Parietal lobe (tissue), 2 donors: ENCODE data around the genes FMO2 and ANKRD45.

- RAMPAGE, long total RNA, result no peak
Measured at GRCh38 chr1:171185018-171185605, at the start of gene FMO2. Gene FMO2 (plus strand): TSS chr1:171185300.

DNA sequence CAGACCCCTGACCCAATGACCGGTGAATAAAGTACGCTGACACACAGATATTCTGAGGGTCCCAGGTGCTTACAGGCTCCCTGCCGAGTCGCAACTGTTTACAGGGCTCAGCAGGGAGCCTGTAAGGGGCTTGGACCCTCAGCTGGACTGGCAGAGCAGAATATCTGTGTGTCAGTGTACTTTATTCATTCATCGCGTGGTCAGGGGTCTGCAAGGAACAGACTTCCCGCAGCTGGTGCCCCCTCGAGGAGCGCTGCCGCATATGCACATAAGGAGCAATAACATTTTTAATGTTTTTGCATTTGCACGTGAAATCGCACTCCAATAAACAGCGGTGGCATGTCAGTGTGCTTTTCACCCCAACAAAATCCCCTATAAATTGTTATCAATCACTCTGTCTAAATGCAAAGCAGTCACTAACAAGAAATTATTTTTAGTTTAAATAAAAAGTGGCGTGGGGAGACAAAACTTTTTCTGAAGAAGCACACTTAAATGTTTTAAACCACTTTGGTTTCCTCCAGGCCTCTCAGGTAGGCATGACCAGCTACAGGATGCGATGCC is 3.4 kb downstream of the FMO1 start:
- RAMPAGE, long total RNA, result no peak

- RAMPAGE, long total RNA, result no peak
Measured at GRCh38 chr1:171252388-171252827, 4.1 kb downstream of the FMO1 start.

GRCh38 chr1:171343724-171344292 is 29.8 kb downstream of the FMO4 start:
- RAMPAGE, long total RNA, result no peak

DNA sequence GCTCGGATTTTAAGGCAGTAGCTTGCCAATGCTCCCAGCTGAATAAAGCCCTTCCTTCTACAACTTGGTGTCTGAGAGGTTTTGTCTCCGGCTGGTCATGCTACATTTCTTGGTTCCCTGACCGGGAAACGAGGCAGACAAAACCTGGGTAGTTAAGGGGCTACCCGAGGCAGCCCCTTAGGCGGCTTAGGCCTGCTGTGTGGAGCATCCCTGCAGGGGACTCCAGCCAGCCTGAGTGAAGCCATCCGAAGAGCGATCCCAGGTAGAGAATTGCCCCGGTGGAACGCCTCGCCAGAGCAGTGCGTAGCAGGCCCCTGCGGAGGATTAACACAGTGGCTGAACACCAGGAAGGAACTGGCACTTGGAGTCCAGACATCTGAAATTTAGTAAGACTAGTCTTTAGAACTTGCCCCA is 21.2 kb upstream of the MYOCOS start:
- RAMPAGE, long total RNA, result no peak

DNA sequence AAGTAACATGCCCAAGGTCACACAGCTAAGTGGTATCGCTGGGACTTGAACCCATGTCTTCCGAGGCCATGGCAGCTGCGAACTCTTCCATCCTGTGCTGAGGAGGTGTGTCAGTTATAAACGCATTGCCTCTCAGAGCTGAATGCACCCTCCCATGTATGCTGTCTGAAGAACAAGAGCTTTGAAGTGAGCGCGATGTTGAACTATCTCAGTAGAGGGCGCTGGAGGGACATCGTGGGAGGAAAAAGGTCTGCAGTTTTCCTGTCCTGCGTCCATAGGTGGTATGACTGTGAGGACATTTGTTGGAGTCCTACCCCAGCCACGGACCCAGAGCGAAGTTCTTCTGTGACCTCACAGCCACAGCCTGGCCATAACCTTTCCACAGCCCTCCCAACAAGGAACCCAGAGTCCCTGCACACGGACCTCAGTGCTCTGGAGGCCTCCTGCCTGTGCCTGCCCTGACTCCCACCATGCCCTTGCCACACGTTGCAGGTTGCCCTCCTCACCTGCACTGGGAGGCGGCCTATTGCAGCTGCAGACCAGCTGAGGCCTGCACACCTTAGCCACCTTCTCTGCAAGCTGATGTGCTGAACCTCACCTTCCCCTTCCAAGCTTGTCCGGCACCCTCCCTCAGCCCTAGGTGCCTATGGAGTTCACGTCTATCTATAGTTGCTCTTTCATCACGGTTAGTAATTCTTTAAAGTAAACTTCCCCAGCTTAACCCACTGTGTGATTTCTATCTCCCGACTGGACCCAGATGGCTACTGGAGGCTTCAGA is 7.4 kb downstream of the MYOC start:
- RAMPAGE, long total RNA, result no peak

DNA sequence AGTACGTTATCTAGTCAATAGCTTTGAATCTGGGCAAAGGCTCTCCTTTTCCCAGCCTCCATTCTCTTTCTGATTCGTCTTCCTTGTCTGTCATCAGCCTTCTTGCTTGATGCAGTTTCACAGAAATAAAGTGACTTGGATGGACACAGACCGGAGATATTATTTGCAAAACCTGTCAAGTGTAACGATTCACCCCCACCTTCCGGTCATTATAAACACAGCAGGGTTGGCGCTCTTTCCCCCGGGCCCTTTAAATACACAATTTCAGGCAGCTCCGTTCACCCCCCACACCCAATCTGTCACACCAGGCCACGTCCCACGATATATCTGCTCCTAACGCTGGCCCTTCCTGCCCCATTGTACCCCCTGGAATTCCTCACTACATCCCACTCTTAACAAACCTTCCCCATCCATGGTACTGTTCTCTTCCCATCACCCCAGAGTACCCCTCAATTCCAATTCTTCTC is 609 bp downstream of the VAMP4 start:
- RAMPAGE, long total RNA, result no peak

DNA sequence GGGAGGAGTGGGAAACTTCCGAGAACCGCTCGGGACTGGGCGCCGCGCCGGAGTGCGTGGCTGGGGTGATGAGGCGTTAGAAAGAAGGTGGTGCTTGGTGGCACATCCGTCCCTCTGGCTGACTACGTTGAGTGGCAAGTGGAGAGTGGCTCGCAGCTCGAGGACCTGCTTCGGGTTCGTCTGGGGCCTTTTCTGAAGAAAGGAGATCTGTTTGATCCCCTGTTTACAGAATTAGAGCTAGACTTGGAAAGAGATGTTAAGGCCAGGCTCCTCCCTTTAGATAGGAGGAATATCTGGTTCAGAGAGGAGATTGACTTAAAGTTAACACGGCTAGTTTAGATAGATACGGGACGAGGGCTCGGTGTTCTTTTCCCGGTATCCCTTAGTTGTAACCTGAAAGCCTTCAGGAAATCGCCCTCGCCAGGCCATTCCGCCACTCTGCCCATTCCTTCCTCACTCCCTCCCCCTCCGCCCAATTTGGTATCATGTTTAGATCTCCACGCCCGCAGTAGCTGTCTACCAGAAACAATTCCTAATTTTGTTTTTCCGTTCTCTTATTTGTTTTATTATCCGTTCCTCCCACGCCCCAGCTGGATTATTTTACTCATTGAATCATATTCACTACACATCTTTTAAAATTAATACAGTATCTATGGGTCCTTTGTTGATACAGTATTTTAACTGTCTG is 568 bp upstream of the VAMP4 start:
- RAMPAGE, long total RNA, result no peak

- RAMPAGE, long total RNA, result no peak
Measured at GRCh38 chr1:171898792-171899449, 57.6 kb downstream of the DNM3 start.

GRCh38 chr1:172136890-172137418 is 283.5 kb upstream of the C1orf105 start:
- RAMPAGE, long total RNA, result no peak

- RAMPAGE, long total RNA, result no peak
Measured at GRCh38 chr1:172255080-172255609, 165.3 kb upstream of the C1orf105 start.

GRCh38 chr1:172286656-172287107 is 133.8 kb upstream of the C1orf105 start:
- RAMPAGE, long total RNA, result no peak

- RAMPAGE, long total RNA, result no peak
Measured at GRCh38 chr1:172497280-172497725, 35.6 kb upstream of the SUCO start.

DNA sequence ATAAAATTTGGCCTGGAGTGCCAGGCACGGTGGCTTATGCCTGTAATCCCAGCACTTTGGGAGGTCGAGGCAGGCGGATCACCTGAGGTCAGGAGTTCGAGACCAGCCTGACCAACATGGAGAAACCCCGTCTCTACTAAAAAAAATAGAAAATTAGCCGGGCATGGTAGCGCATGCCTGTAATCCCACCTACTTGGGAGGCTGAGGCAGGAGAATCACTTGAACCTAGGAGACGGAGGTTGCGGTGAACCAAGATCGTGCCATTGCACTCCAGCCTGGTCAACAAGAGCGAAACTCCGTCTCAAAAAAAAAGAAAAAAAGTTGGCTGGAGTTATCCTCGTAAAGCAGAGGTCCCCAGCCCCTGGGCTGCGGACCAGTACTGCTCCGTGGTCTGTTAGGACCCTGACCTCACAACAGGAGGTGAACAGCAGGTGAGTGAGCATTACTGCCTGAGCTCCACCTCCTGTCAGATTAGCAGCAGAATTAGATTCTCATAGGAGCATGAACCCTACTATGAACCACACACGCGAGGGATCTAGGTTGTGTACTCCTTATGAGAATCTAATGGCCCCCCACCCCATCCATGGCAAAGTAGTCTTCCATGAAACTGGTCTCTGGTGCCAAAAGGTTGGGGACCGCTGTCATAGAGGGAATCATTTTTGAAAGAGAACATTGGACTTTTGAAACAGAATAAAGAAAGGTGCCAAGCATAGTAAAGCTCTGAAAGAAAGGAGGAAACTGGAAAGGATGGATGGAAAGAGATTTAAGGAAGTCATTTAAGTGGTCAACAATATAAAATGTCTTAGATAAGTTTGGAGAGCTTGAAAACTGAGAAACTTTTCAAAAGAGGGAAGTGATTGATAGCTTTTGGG is 9.4 kb downstream of the SUCO start:
- RAMPAGE, long total RNA, result no peak

- RAMPAGE, long total RNA, result no peak
Measured at GRCh38 chr1:172699249-172699748, 40.4 kb downstream of the FASLG start.

DNA sequence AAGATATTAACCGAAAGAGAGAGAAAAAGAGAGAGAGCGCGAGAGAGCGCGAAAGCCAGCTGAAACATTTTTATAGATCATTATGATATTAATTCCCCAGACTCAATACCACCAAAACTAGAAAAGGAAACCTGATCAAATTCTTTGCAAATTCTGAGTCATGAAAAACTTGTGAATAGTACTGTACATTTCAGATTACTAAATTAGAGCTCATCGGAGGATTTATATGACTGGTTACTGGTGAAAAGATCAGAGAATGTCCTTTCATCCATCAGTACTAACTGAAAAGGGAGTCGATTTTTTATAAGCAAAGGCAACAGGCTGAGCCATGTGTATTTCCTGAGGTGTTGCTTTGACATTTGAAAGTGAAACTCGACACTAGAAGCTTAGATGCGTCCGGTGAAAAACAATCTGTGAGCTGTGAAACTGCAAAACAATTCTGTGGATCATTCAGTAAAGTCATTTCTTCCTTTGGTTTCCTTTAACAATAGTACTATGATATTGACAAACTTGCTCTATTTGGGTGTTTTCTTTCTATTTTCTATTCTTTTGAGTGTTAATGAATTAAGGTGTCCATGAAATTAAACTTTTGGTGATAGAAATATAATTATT is 155.6 kb downstream of the TNFSF18 start:
- RAMPAGE, long total RNA, result no peak

DNA sequence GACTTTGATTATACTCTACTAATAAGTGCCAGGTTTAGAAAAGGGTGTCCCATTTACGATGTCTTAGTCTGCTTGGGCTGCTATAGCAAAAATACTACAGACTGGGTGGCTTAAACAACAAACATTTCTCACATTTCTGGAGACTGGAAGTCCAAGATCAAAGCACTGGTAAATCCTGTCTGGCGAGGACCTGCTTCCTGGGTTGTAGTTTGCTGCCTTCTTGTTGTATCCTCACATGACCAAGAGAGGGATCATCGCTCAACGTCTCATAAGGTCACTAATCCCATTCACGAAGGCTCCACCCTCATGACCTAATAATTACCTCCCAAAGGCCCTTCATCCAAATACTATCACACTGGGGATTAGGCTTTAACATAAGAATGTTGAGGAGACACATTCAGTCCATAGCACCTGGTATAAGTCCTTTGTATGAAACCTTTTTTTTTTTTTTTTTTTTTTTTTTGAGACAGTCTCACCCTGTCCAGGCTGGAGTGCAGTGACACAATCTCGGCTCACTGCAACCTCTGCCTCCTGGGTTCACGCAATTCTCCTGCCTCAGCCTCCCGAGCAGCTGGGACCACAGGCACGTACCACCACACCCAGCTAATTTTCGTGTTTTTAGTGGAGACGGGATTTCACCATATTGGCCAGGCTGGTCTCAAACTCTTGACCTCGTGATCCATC is 12.2 kb downstream of the PRDX6 start:
- RAMPAGE, long total RNA, result no peak

GRCh38 chr1:173669170-173669998 is at the start of gene ANKRD45:
Gene ANKRD45 (minus strand): TSS chr1:173669851.
- RAMPAGE, long total RNA, result no peak

DNA sequence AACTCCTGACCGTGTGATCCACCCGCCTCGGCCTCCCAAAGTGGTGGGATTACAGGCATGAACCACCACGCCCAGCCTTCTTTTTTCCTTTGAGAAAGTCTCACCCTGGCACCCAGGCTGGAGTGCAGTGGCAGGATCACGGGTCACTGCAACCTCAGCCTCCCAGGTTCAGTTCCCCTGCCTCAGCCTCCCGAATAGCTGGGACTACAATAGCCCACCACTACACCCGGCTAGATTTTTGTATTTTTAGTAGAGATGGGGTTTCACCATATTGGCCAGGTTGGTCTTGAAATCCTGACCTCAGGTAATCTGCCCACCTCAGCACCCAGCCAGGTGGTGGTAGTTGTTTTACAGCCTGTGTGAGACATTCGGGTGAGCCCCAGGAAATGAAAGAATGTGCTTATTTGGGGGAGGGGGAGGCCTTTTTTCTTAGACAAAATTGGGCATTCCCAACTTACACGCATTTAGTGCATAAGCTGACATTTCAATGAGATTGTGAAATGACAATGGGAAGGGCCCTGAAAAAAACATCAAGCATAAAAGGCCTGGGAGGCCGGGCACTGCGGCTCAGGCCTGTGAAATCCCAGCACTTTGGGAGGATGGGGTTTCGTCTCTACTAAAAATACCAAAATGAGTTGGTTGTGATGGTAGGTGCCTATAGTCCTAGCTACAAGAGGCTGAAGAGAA is 5.6 kb upstream of the ZBTB37 start:
- RAMPAGE, long total RNA, result no peak

- RAMPAGE, long total RNA, result no peak
Measured at GRCh38 chr1:173947184-173947810, 30.2 kb upstream of the SERPINC1 start.